ENCODE data around the genes SCEL and SLITRK1.

- RRBS, result 2% methylated on average over 15 of the region's 82 CpGs
Measured at GRCh38 chr13:77025981-77026968, 684 bp downstream of the FBXL3 start.

DNA sequence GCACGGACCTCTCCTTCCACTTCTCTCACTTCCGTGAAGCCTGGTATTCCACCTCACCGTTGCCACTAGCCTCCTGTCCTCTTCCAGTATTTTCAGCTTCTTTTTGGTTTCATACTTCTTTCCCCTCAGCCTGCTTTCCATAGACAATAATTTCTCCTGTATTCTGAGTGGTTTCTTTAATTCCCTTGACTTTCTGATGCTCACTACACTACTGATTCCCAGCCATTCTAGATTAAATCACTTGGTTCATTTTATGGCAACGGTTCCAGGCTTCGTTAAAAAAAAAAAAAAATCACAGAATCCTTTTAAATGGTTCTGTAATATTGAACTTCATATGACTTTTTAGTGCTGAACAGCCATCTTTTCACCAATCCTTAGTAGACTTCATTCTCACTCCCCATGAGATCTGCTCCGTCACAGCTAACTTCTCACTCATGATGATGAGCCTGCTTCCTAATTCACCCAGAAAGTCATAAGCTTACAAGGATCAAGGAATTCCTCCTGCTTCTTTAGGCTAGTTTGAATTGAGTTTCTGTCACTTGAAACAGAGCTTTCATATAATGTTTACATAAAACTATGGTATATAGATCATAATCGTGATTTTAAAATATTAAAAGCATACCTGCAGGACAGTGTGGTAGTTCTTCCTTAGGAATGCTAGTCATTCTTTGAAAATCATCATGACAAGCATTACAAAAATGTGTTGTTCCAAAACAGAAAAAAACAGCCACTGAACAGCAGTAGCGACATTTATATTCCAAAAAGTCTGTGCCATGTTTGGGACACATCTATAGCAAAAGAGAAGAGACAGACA is 23.6 kb upstream of the FBXL3 start:
- RRBS, result no CpG with 5 or more reads among the region's 8 CpGs

- RRBS, result no CpG with 5 or more reads among the region's 3 CpGs
Measured at GRCh38 chr13:77163960-77164478, 137.1 kb upstream of the FBXL3 start.

DNA sequence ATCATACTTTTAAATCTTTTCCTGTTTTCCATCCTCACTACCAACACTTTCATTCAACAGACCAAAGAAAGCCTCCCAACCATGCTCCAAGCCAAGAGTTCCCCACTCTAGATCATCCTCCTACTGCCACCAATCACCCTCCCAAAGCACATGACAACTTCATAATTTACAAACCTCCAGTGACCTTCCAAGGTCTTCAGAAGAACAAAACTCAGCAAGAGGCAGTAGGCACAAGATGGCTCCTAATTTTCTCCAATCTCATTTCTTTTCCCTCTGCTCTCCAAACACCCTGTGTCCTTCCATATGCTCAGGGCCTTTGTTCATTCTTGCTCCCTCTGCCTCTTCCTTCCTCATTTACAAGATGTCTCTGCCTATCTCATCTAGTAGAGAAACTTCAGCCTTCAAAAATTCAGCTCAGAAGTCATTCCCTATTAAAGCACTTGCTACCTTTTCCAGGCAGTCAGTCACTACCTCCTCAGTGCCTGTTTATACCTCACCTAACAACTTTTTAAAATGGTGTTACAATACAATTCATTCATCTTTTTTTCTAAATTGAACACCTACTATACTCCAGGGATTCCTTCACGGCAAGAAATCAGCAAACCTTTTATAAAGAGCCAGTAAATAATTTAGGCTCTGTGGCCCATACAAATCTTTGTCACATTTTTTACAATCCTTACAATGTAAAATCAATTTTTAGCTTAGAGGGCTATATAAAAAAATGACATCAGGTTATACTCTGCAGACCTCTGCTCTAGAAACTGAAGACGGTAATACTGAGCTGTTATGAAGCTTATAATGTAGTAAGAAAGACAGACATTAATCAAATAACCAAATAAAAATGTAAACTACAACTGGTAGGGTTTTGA is 75.1 kb downstream of the MYCBP2 start:
- RRBS, result no CpG with 5 or more reads among the region's 2 CpGs

- RRBS, result 6% methylated on average over 4 of the region's 61 CpGs
Measured at GRCh38 chr13:77328953-77330213, 2.5 kb upstream of the MYCBP2 start.

- RRBS, result no CpG with 5 or more reads among the region's 1 CpG
Measured at GRCh38 chr13:77535488-77535878, at the start of gene SCEL. Gene SCEL (plus strand): TSS chr13:77535706.

DNA sequence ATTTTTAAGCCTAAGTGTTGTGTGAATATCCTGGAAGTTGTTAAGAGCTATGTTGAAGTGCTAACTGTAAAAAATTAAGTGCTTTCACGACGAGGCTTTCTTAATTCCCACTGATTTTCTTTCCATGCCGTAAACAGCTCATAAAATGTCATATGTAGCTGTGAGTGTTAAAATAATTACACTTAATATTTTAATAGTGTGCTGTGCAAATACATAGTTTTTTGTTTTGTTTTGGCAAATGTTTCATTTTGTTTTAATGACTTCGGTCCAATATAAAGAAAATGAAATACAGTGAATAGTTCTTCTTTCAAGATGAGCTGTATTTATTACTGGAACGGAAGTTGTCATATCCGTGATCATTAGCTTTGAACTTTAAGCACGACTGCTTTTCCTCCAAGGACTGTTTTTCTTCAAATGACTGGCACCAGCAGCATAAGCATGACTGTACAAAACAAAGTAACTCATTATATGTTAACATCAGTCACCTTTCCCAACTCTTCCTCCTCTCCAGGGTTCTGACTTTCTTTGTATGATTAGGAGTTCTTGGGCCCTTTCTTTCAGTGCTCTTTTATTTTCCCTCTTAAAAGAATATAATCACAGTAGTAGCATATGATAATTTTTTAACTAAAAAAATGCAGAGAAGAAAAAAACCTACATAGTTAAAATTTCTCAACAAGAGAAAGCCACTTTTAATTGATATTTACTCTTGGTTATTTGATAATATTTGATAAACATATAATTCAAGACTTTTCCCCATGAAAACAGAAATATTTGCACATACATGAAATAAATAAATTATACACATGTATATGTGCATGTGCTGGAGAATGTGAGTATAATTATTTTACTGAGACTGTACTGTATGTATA is 20.5 kb downstream of the EDNRB start:
- RRBS, result no CpG with 5 or more reads among the region's 7 CpGs

DNA sequence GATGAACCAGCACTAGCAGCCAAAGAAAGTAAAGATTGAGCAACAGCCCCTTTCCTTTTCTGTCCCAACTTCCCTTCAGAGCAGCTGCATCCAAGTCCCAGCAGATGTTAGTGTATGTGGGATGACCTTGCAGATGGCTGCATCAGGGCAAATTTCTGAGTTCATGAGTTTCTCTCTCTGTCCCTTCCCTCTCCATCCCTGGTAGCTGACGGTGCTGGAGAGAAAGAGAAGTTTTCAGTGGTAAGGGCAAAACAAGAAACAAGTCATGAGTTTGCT is 183.6 kb upstream of the EDNRB start:
- RRBS, result no CpG with 5 or more reads among the region's 1 CpG

GRCh38 chr13:79241916-79242250 is 164.2 kb downstream of the RBM26 start:
- RRBS, result no CpG with 5 or more reads among the region's 1 CpG

- RRBS, result no CpG with 5 or more reads among the region's 5 CpGs
Measured at GRCh38 chr13:79368620-79369026, 37.4 kb downstream of the RBM26 start.

- RRBS, result no CpG with 5 or more reads among the region's 4 CpGs
Measured at GRCh38 chr13:79484952-79485657, 4.2 kb downstream of the NDFIP2 start.

DNA sequence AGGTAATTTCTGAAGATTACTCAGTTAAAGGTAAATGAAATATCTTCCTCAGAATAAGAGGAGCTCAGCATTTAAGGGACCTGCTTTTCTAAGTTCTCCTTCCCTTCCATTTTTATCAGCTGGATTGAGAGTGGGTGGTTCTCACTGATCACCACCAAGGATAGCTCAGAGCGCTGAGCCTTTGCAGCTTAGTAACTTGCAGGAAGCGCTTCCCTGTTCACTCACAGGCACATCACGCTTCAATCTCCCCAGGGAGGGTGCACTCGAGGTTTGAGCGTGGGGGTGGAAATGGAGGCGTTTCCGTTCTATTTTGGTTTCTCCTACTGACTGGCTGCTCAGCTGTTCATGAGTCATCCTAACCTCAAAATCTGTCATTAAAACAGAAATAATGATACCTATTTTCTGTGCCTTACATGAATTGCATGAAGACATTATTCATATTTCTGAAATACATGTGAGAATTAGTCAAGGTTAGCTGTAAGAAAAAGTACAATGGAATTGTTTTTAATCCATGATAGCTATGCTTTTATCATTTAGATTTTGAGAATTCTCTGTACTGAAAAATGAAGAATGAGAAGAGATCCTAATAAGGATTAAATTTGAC is 292.1 kb downstream of the SPRY2 start:
- RRBS, result no CpG with 5 or more reads among the region's 7 CpGs

- RRBS, result no CpG with 5 or more reads among the region's 12 CpGs
Measured at GRCh38 chr13:80132646-80133662, 208.0 kb downstream of the SPRY2 start.

DNA sequence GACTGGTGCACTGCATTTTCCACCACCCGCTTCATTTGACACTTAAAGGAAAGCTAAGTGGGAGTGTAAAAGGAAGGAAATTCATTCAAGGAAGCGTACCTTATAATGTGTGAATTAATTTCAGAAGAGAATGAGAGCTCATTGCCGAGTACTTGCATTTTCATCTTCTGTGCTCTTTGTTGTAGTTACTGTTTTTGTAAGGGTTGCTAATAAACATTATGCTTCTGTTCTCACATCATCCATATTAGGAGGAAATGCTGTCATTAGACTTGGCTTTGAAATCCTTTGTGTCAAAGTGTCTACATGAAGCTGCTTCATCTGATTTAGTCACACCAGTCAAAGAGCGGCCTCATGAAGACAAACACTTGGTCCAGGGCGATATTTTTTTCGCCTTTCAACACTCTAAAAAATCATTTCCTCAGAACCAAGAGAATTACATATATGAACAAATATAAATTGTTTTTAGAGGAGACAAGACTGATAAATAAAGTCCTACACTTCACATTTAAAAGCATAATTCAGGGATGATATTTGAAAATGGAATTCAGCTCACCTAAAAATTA is 105.0 kb downstream of the SPRY2 start:
- RRBS, result no CpG with 5 or more reads among the region's 6 CpGs

DNA sequence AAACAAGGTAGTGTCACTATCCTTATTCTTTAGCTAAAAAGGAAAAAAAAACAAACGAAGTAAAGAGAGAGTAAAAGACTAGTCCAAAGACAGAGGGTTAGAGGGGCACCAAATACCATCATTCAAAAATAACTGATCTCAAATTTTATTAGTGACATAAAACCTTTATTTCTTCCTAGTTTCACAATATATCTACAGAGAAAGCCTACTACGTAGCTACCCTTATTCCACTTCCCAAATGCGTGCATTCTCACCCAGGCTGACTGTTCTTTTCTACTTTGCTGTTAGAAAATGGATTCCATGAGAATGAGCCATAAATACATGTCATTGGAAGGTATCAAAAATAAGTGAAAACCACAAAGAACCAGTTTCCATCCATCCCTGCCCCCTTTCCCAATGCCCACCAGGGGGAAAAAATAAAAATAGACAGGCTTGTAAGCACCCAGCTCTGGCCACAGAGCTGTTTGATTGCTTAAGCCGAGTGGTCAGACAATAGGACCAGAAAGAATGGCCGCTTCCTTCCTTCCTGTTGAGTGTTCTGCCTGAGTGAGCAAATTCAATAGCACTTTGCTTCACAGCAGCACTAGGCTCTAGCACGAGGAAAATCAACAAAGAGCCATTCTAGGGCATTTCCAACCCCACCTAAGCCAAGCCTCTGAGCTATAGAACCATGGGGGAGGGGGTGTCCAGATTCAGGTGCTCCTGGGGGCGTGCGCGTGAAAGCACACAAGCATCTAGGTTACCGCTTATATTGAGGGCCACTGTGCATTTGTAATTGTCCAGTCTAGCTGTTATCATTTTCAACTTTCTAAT is 64.6 kb downstream of the SPRY2 start:
- RRBS, result no CpG with 5 or more reads among the region's 10 CpGs

DNA sequence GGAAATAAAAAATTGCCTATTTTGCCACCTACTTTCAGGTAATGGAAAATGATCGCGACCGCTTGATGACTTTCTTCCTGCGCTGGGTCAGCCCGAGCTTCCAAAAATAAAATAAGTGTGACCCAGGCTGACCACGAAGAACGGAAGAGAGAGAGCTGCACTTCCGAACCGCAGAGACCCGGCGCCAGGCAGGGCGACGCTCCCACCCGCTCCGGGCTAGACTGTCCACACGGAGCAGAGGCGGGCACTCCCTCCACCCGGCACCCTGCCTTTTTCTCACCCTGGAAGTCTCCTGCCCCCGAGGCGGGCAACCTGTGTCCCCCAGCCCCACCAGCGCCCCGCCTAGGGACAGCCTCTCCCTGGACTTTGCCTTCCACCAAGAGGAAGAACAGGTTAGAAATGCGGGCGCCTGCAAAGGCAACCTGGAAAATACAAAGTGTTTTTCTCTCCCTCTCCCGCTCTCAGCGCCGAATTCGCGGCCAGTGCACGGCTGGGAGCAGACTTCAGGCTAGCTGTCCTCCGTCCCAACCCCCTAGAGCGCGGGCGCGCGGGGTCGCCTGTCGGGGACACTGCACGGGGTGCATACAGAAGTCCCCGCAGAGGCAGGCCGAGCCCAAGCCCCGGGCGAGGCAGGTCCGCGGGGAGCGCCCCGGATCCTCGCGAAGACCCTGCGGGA is 962 bp downstream of the SPRY2 start:
- RRBS, result 2% methylated on average over 8 of the region's 50 CpGs

- RRBS, result no CpG with 5 or more reads among the region's 6 CpGs
Measured at GRCh38 chr13:80359785-80360304, 18.9 kb upstream of the SPRY2 start.

DNA sequence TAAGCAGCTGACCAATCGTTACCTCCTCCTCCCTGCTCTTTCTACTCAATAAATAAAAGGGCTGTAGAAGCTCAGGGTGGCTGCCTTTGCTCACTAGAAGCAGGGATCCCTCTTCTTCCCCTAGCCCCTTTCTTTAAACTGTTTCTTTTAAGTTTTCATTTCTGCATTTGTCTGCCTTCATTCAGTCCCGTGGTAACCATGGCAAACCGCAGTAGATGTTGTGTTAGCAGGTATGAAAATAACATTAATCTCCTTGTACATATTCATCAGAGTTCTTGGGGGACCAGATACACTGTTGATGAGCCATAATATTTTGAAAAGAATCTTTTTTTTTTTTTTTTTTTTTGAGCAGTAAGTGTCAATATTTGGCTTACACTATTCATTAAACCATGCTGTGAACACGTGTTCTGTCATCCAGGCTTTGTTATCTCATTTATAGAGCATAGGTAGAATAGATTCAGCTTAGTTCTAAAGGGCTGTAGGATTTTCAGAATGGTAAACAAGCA is 59.3 kb upstream of the SPRY2 start:
- RRBS, result no CpG with 5 or more reads among the region's 4 CpGs

GRCh38 chr13:80654511-80654906 is 313.6 kb upstream of the SPRY2 start:
- RRBS, result 65% methylated on average over 4 of the region's 11 CpGs

GRCh38 chr13:83882258-83882566 is at the start of gene SLITRK1:
Gene SLITRK1 (minus strand): TSS chr13:83882474.
- RRBS, result no CpG with 5 or more reads among the region's 13 CpGs

Measured in iris pigment epithelial cell (primary cell).